Metastatic Breast Carcinoma in the Ovary (tissue), 3 donors: ENCODE data around the genes MIER1, GADD45A and RPE65.

DNA sequence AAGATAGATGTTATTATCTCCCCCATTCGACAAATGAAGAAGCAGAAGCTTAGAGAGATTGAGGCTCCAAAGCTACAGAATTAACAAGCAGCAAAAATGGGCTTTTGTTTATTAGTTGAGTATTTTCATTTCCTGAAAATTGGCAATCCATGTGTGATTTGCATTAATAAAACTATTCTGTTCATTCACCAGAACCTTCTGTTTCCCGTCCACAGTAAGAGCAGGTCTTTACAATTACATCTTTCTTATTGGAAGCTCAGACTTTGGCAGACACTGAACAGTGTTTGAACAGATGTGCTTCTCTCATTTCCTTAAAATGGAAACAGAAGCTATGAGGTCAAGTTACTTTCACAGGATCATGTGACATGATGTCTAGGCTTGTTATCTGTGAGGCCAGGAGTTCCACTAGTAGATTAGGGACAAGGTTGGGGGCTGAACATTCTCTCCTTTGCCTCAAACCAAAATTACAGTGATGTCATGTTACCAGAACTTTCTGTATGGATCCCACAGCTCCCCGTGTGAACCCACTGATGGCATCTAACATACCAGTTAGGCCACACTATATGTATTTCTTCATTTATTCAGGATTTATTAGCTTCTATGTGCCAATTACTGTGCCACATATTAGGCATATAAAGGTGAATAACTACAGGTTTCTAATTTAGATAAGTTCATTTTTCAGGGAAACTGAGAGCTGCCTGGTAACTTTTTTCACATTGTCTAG is 5.9 kb downstream of the DYNLT5 start:
- PRO-cap, 3 experiments, result no peak in any of the 3 experiments

- PRO-cap, 3 experiments, result peak in 3 of 3 experiments; most common plus-strand start chr1:66925295 (in 3); most common minus-strand start chr1:66924819 (in 3)
These were observed at the start of gene MIER1 for GRCh38 chr1:66924722-66925641. Gene MIER1, plus strand, starts transcription at chr1:66924990.

GRCh38 chr1:67460829-67461422 is 30.7 kb upstream of the SERBP1 start:
- PRO-cap, 3 experiments, result no peak in any of the 3 experiments

GRCh38 chr1:67524065-67525090 is 94.2 kb upstream of the SERBP1 start:
- PRO-cap, 3 experiments, result no peak in any of the 3 experiments

DNA sequence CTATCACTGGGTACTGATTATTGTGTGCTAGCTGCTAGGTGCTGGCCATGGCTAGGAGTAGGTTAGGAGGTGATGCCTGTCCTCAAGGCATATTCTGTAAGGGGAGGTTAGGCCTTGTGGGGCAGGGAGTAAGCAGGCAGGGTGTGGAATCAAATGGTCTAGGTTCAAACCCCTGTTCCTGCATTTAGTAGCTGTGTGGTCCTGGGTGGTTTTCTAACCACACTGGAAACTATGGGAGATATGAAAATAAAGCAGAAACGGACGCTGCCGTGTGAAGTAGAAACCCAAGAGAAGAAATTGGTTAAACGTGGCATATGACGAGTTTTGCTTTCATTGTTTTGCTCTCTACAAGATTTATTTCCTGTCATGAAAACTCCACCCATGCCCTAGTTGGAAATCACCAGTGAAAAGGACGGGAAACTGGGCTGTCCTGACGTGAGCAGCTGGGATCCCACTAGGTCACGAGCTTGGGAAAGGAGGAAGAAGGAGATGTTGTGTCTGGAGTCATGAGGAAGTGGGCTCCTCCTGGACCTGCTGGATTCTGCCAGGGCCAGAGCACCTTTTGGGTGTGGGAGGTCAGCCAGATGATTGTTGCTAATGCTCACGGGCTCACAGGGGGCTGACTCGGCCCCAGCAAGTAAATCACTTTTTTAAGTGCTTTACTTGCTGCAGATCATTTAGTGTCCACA is 120.8 kb upstream of the GADD45A start:
- PRO-cap, 3 experiments, result no peak in any of the 3 experiments

GRCh38 chr1:67572234-67573384 is 112.4 kb upstream of the GADD45A start:
- PRO-cap, 3 experiments, result no peak in any of the 3 experiments

DNA sequence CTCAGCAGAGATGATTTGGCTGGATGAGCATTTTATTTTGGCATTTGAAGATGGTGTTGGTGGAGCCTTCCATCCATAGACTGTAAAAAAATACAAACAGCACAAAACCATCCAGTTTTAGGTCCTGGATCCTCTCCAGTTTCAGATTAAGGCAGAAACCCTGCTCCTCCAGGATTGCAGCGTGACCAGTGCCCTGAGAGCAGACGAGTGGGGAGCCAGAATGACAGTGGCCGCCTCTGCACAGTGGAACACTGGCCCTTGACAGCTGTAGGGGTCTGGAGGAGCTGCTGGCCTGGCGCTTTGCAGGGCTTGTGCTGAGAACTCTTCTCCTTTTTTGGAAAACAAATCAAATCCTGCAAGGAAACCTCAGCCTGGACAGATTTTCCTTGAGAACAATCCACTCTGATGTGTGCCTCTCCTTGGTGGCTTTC is 72.1 kb upstream of the GADD45A start:
- PRO-cap, 3 experiments, result no peak in any of the 3 experiments

DNA sequence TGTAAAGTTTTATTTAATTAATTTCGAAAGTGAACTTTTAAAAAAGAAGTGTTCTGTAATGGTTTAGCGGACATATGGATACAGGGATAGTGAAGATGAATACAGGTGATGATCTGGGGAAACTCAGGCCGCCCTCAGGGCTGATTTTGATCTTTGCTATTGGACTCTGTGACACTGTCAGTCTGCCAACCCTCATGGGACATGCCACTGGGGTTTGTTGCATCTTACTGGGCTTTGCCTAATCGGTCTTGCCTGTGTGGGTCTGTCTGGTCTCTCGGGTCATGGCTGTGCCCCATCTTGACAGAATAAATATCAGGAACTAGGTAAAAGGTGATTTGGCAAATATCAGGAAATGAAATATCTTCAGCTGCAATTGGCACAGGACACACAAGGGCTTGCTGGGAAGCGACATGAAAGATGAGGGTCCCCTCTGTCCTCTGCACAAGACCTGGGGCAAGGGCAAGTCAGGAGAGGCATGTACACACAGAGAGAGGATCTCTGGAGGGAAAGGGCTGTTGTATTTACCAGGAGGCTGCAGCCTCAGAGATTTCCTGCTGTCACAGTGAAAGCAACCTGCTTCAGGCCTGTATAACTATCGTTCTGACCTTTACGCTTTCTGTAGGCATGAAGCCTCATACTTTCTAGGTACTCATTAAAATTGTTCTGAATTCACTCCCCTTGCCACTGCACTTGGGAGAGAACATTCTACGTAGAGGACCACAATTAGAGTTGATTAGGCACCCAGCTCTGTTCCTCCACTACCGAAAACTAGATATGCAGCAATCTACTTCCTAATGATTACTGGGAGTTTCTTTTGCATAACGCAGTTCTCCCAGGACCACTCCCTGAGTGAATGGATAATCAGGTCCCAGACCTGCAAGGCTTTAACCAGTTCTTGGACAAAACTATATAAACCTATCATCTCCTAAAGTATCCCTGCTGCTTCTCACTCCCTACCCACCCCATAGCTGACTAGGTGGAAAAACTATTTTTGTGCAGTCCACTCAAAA is 51.9 kb upstream of the GADD45A start:
- PRO-cap, 3 experiments, result no peak in any of the 3 experiments

DNA sequence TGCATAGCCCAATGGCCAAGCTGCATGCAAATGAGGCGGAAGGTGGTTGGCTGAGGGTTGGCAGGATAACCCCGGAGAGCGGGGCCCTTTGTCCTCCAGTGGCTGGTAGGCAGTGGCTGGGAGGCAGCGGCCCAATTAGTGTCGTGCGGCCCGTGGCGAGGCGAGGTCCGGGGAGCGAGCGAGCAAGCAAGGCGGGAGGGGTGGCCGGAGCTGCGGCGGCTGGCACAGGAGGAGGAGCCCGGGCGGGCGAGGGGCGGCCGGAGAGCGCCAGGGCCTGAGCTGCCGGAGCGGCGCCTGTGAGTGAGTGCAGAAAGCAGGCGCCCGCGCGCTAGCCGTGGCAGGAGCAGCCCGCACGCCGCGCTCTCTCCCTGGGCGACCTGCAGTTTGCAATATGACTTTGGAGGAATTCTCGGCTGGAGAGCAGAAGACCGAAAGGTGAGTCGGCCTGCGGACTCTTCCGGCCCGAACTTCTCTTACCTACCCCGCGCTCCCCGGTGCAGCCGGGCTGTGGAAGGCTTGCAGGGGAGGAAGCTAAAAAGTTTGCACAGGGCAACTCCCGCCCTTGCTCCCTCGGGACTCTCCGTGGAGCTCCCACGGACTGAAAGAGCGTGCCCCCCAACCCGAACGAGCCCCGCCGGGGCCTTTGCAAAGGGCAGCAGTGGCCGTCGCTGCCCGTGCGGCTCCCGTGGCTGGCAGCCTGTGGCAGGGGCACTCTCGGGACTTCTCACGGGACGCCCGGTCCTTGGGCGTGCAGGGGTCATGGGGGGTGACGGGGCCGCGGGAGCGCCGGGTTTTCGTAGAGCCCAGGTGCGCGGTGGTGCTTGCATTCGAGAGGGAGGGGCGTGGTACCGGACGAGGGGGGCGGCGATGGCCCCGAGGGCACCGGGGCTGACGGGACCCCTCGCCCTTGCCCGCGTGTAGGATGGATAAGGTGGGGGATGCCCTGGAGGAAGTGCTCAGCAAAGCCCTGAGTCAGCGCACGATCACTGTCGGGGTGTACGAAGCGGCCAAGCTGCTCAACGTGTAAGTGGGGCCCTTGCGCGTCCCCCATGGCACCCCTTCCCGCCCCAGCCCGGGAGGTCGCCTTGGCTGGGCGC is at the start of gene GADD45A:
Gene GADD45A (plus strand): TSS at position 98 of the 1,097 bp plus-strand sequence.
- PRO-cap, 3 experiments, result peak in 3 of 3 experiments; most common plus-strand start position 98 of the sequence (in 3); most common minus-strand start position 699 of the sequence (in 2)

DNA sequence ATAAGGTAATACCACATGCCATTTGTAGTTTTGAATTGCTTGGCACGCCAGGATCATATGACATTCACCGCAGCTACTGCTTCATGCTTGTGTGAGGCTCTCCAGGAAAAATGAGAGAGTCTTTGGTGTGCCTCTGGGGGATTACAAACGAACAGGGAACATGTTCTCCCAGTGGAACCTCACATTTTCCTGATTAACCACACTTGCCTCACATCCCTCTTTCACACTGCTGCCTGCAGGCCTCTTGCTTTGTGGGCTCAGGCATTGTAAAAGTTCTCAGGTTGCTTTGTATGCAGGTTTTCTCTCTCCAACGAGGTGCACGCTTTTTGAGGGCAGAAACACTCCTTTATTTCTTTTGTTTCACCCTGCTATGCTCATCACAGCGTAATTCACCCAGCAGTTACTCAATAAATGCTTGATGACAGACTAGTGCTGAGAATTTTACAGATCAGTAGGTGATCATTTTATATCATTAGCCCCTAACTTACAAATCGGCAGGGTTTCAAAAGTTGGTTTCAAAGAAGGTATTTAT is 65.2 kb downstream of the GADD45A start:
- PRO-cap, 3 experiments, result no peak in any of the 3 experiments

DNA sequence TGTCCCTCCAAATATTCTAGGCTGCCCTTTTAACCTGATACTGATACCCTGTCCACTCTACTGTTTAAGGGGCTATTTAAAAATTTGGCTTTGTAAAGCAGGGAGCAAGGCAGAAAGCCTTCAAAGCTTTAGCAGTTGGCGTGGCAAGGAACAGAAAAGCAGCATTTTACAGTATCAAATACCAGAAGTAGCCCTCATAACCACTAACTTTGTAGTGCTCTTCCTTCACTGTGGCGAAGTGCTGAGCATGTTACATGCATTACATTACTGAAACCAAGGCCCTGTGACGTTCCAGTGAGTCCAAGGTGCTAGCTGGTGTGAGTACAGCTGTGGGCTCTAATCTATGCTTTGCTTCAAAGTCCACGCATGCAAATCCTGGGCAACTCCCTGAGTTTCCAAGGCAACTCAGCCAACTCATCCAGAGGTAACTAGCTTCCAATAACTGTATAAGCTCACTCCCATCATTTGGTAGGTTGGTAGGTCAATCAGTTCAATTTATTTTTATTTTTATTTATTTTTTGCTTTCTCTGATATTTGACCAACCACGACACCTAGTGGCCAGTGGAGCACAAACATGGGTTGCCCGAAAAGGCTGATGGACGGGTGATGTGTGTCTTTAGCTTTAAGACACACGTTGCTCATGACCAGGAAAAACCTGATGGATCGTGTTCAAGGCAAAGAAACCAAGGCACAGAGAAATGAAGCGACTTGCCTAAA is 73.2 kb downstream of the GNG12 start:
- PRO-cap, 3 experiments, result no peak in any of the 3 experiments

DNA sequence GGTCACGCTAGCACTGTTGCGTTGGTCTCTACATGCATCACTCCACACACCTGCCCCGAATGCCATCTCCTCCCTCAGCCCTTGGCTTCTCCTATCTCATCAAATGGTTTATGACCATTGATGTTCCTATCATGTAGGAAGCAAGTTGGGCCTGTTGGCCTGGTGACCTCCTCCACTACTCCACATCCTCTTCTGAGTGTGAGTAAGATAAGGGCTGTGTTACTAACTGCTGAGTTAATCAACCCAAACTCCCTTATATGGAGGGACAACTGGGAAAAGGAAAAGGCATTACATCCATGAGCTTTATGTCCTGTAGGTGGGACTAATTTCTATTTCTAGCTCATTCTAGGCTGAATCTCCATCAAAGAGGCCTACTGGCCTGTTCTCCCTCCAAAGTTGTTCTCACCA is 57.6 kb downstream of the WLS start:
- PRO-cap, 3 experiments, result no peak in any of the 3 experiments

- PRO-cap, 3 experiments, result peak in 3 of 3 experiments; most common plus-strand start chr1:68231878 (in 1); most common minus-strand start chr1:68231791 (in 3)
These were observed 620 bp downstream of the WLS start for GRCh38 chr1:68231666-68232139.

GRCh38 chr1:68449648-68450147 is at the start of gene RPE65:
Gene RPE65, minus strand, starts transcription at chr1:68449954.
- PRO-cap, 3 experiments, result no peak in any of the 3 experiments

DNA sequence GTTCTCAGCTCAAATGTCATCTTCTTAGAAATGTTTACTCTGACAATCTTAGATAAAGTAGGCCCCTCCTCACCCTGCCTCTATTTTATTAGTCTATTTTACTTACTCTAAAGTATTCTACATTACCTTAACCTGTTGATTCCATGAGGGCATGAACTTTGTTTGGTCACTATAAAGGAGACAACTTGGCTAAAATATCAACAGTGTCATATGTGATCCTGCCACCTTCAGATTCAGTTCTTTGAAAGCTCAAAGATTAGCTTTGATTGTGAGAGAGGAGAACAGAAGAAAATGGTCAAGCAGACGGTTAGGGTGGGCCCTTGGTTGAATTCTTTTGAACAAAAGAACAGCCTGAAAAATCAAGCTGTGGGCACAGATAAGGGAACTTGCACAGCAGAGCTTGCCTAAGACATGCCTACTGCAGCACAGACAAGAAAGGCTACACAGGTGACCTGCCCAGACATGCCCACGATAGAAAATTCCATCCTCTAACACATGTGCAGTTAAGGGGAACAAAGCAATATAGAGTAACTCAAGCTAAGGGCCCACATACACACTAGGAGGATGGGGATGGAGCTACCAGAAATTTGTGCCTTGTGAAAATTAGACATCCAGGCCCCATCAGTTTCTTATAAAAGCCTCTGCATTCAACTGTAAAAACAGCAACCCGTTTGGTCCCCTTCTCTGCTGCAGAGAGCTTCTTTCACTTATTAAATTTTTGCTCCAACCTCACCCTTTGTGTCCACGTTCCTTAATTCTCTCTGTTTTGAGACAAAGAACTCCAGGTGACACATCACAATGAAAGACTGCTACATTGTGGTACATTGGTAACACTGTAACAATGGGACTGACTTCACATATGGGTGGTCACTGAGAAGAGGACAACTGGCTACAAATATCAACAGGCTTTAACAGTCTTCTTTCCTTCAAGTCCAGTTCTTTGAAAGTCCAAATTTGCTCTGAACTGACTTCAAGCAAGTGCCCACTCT is 512.4 kb upstream of the LRRC7 start:
- PRO-cap, 3 experiments, result no peak in any of the 3 experiments

GRCh38 chr1:69919221-69919652 is 286.1 kb downstream of the LRRC40 start:
- PRO-cap, 3 experiments, result no peak in any of the 3 experiments

DNA sequence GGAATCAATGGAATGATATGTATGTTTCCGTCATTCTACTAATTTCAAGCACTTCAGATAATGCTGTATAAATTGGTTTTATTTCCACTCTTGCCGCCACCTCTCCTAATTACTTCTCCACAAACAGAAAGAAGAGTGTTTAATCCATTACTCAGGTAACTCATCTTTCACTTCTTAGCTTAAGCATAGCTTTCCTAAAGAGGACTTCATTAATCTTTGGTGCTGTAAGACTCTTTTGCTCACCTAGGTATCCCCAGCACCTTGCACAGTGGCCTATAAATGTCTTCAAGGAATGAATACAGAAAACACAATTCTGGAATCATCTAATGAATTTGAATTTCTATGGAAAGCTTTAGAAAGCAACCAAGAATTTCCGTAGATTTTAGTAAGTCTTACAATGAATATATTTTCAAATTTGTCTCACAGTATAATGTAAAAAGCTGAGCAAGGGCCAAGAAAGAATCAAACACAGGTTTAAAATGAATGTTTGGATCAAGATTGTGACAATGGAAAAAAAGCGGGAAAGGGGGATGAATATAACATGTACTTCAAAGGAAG is 6.8 kb downstream of the ZRANB2 start:
- PRO-cap, 3 experiments, result no peak in any of the 3 experiments

DNA sequence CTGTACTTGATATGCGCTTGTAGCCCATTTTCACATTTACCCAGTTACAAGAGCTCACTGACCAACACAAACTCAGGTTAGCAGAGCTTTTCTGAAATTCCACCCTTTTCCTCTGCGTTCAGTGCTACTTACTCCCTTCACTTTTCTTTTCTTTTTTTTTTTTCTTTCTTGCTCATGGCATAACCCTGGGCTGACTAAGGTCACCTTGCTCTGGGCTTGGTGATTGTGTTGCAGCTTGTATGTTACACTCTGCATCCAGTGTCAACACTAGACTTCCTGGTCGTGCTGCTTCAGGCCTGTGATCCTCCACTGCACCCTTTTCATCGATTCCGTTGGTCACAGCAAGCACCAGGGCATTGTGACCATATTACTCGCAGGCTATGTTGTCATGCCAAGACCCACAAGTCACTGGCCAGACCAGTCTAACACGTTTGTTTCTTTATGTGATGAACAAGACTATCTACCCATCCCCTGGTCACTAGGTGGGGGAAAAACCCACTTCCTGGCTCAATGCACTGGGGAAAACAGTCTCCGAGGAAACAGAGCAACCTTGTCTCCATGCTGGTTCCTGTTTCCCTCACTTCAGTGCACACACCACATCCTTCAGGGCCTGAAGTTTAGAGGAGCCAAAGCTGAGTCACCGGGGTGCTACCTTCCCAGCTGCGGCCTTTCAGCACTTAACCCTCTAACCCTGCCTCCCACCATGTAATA is 21.0 kb downstream of the ERICH3 start:
- PRO-cap, 3 experiments, result no peak in any of the 3 experiments

- PRO-cap, 3 experiments, result no peak in any of the 3 experiments
These were observed 18.0 kb downstream of the CRYZ start for GRCh38 chr1:74714969-74715199.

- PRO-cap, 3 experiments, result no peak in any of the 3 experiments
These were observed 4.1 kb downstream of the CRYZ start for GRCh38 chr1:74728853-74729052.